Bile duct (tissue), 1 donor: ENCODE measurements around the genes ZCCHC17 and FABP3.

DNA sequence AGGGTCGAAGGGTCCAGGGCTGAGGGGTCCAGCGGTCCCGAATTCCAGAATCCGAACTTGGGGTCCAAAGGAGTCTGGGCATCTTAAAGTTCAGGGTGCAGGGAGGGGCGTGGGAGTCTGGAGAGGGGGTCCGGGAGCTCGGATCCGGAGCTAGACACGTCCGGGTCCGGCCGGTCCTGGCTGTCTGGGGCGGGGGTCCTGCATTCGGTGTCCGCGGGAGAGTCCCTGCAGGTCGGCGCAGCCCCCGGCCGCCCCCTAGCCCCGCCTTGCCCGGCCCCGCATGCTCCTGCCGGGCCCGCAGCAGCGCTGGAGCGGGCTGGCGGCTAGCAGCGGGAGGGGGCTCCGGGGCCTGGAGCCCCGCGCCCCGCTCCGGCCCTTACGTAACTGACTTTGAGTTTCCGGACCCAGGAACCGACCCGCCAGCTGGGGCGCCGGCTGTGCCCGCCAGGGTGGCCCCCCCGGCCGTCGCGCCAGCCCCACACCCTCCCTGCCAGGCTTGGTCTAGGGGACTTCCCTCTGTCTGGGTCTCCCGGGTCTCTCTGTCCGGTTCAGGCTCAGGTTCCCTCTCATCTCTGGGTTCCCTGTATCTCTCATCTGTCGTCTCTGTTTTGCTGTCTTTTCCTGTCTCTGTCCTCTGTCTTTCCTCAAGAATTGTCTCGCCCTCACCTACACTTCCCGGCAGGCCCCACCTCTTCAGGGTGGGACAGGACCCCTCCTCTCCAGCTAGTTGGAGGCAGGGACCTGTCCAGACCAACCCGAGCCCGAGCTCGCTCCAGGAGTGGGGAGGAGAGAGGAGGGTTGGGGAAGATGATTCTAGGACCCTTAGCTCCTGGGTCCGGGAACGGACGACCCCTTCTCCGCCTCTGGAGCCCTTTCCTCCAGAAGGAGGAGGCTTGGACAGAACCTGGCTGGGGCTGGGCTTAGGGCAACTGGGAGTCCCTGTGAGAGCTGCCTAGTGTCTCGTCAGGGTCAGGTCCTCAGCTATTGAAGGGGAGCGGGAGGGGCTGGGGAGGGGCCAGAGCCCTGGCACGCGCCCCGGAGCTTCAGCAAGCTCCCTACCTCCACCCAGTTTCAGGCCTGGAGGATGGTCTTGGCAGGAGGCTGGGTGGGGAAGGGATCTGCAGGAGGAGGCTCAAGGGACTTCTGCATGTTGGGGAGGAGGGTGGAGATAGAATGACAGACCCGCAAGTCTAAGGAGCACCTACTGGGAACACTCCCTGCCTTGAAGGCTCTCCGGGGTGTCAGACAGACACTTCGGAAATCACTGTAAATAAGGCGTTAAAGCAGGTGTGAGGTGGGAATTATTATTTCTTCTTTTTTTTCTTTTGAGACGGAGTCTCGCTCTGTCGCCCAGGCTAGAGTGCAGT, 26.6 kb upstream of the EPB41 start:
- PRO-cap, result unidirectional peak, minus-strand start at position 392 of the sequence; unidirectional peak, minus-strand start at position 642 of the sequence; unidirectional peak, minus-strand start at position 957 of the sequence

GRCh38 chr1:28983659-28984484, 69.5 kb downstream of the EPB41 start:
- PRO-cap, result unidirectional peak, minus-strand start at chr1:28984154

GRCh38 chr1:29083217-29083474, 40.6 kb downstream of the TMEM200B start:
- PRO-cap, result no peak

GRCh38 chr1:29180556-29180973, 1.1 kb downstream of the SRSF4 start:
- PRO-cap, result no peak

- PRO-cap, result no peak
Observed at GRCh38 chr1:29202755-29203154, 21.1 kb upstream of the SRSF4 start.

GRCh38 chr1:30667915-30668514, 55.4 kb downstream of the MATN1 start:
- PRO-cap, result bidirectional peak, plus-strand start at chr1:30668243, minus-strand start at chr1:30668149

DNA sequence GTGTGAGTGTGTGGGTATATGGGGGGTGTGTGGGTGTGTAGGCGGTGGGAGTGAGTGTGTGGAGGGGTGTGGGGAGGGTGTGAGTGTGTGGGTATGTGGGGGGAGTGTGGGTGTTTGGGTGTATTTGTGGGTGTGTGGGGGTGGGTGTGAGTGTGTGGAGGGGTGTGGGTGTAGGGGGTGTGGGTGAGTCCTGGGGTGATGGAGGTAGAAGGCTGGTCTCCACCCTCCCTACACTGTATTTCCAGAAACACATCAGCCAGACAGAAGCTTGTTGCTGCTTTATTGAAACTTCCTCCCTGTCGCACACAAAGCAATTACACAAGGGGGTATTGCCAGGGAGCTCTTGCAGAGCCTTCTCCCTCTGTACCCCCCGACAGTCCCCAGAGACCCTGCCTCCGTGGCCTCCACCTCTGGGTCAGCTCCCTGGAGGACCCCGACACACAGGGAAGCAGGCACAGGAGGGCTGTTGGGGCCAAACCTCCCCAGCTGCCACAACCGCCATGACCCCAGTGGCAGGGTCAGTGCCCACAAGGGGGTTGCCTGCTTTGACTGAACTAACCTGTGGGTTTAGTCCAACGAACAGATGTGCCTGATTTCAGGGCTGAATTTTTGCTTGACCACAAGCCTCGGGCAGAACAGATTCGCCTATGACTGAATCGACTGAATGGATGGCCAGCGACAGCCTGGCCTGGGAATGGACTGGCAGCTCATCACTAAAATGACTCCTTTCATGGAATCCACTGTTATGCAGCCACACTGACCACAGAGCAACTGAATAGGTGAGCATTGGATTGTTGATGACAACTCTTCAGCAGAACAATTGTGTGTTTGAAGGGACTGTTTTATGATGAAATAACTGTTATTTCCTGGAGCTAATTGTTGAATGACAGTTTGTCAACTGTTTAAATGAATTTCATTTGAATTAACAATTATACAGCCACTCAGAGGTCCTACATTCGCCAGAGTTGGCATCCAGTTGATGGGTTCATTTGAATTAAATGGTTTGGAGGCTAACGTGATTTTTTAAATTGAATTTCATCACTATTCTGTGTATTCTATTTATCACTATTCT, 9.2 kb upstream of the MATN1 start:
- PRO-cap, result no peak

GRCh38 chr1:30762382-30763065, 5.0 kb upstream of the LAPTM5 start:
- PRO-cap, result no peak

- PRO-cap, result bidirectional peak, plus-strand start at chr1:30913338, minus-strand start at chr1:30913024
Observed at GRCh38 chr1:30912817-30913413, 4.4 kb upstream of the SDC3 start.

DNA sequence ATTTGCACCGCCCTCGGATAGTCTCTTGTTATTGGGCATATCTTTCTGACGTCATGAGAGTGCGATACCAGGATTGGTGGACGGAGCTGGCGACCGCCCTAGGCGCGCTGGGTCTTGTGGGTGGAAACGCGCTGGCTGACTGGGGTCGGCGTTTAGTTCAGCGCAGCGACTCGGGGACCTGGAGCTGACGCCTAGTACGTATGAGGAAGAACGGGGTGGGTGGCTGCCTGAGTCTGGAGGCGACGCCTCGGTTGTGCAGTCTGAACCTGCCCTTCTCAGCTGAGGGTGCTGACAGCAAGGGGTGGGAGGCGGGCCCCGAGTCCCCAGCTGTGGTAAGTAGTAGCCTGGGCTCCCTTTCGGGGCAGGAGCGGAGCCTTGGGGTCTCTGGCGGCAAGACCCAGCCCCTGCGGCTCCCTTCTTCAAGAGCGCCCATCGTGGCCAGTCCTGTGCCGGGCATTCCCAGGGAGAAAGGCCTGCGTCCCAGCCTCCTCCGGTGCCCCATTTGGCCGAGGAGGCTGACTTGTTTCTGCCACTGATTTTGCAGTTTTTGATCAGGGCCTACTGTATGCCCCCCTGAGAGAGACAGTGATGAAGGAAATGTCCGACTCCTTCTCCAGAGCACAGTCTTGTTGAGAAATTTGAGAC, at the start of gene ZCCHC17:
Gene ZCCHC17 (plus strand): TSS at position 151 of the 645 bp plus-strand sequence.
- PRO-cap, result bidirectional peak, plus-strand start at position 160 of the sequence, minus-strand start outside the sequence

GRCh38 chr1:31372730-31373473, at the start of gene FABP3:
Gene FABP3 (minus strand): TSS chr1:31373076.
- PRO-cap, result bidirectional peak, plus-strand start at chr1:31373267, minus-strand start at chr1:31373076

DNA sequence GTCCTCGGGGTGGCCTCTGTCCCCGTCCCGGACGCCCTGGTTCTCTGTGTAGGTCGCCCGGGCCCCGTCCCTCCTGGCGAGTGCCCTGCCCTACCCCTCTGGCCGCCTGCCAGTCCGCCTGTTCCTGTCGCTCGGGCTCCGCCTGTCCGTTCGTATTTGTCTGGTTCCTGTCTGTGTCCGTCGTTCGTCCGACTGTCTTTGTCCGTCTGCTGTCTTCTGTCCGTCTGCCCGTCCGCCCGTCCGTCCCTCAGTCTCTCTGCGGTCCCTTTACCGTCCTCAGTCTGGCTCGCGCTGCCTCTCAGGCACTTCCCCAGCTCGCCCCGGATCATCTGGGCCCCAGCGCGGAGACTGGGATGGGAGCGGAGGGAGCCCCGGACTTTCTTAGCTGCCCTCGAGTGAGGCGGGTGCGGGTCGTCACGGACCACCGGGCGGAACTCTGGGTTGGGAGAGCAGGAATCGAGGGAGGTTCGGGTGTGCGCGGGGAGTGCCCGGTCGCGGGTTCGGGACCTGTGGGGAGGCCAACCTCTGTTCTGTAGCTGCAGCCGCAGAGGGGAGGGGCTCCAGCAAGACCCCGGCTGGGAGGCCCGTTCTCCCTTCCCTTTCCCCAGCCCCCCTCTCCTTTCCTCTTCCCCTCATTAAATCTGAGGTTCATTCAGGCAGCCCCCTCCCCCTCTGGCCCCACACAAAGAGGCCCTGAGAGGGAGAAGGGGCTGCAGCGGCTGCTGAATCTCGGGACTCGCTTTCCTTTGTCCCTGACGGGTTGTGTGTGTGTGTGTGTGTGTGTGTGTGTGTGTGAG, 846 bp downstream of the SERINC2 start:
- PRO-cap, result bidirectional peak, plus-strand start at position 153 of the sequence, minus-strand start at position 46 of the sequence; unidirectional peak, minus-strand start at position 748 of the sequence

DNA sequence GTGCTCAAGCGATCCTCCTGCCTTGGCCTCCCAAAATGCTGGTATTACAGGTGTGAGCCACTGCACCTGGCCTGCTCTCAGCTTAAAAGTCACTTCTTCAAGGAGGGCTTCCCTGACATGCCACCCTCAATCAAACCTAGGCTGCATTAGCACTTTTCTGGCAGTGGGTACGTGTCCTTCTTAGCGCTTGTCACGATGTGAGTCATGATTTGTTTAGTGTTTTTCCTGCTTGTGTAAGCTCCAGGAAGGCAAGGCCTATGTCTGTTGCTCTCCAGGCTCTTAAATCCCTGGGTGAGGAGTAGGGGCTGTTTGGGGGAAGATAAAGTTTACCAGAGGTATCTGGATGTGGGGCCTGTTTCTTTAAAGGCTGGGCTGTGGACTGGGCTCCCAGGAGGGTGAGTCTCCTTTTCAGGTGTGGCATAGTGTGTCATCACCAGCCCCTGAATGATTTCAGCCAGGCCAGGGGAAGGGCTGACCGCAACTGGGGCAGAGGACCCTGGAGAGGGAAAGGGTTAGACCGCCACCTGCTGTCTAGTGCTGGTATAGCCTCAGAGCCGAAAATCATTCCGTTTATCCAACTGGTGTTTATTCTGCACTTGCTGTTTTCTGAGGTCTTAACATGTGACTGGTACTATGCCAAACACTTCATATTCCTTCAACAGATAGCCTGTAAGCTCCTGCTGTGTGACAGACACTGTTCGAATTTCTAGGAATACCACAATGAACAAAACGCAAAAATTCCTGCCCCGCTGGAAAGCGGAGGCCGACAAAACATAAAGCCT, 9.6 kb downstream of the SERINC2 start:
- PRO-cap, result no peak

- PRO-cap, result no peak
Observed at GRCh38 chr1:31425449-31426109, 12.6 kb downstream of the SERINC2 start.

DNA sequence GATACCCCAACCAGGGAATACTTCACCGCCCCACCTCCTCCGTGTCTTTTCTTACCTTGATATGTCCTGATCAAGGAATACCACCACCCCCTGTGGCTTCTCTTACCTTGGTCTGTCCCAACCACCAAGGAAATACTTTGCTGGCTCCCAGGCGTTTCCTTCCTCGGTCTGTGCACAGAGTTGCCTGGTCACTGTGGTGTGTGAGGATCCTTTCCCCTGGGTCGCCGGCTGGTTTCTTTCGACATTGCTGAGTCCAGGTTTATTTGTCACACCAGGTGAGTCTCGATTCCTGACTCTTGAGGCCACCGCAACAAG, 57.9 kb downstream of the SERINC2 start:
- PRO-cap, result no peak

DNA sequence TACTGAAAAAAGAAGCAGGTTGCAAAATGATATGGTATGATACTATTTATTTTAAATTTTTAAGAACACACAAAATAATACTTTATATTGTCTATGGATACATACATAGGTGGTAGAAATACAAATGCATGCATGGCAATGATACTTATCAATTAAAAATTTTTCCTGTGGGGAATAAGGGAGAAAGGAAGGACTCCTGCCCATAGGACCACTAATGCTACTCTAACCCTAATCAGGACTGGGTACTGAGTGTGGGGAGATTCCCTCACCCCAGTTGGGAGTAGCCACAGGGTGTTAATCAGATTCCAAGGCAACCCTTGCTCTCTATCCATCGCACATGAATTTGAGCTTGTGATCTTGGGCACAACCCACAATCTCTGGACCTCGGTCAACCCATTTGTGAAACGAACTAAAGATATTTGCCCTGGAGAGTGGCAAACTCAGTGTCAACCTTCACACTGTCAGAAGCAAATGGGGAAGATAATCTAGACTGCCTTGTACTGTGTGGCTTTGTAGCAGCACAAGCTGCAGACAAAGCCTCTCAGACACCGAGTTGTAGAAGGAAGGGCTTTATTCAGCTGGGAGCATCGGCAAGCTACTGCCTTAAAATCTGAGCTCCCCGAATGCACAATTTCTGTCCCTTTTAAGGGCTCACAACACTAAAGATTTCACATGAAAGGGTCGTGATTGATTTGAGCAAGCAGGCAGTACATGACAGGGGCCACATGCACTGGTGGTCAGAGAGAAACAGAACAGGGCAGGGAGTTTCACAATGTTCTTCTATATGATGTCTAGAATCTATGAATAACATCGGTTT, 69.6 kb downstream of the SERINC2 start:
- PRO-cap, result no peak

GRCh38 chr1:31548892-31549488, 27.3 kb upstream of the TINAGL1 start:
- PRO-cap, result unidirectional peak, plus-strand start at chr1:31549179

- PRO-cap, result unidirectional peak, minus-strand start at chr1:31577895
Observed at GRCh38 chr1:31577178-31578392, 1.3 kb downstream of the TINAGL1 start.

GRCh38 chr1:31626188-31627094, 9.0 kb downstream of the HCRTR1 start:
- PRO-cap, result no peak

DNA sequence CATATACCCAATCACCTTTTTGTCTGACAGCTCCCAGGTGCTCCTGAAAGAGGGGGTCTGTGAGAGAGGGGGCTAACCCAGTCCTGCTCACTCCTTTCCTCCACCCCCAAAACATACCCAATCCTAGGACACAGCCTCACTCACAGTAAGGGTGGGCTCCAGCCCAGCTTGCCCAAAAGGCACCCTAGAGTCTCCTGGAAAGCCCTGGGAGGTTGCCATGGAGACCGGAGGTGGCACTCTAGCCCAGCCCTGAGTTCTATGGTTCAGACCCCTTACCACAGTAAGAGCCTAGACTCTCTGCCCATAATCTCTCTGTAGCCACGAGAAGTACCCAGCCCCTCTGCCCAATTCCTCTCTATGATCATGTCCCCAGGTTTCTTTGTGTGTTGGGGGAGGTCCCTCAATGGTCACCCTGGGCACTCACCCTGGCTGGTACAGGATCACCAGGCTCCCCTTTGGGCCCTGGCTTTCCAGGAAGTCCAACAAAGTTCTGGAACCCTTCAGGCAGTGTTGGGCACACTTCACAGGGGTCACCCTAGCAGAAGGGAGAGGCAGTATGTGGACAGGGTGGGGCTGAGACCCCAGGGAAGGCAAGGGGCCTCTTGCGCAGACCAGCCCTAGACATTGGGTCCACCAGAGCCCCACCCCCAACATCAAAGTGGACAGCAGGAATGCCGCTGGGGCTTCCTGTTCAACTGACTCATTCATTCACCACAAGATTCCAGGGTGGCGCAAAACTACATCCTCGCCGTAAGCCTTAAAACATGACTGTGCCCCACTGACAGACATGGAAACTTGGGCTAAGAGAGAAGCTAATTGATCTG, 14.3 kb downstream of the COL16A1 start:
- PRO-cap, result no peak